Testis (tissue), 5 donors: Measurements from ENCODE around the genes HNRNPCL2, PRAMEF8 and KAZN.

GRCh38 chr1:12345853-12346221, 116.0 kb downstream of the VPS13D start:
- PRO-cap, 3 experiments, result no peak in any of the 3 experiments
- RAMPAGE, long total RNA, 2 experiments, result no peak in any of the 2 experiments
- RRBS, result no CpG with 5 or more reads among the region's 2 CpGs

- PRO-cap, 3 experiments, result no peak in any of the 3 experiments
- RAMPAGE, long total RNA, 2 experiments, result no peak in any of the 2 experiments
- RRBS, result no CpG with 5 or more reads among the region's 10 CpGs
Measured at GRCh38 chr1:12459805-12460568, 158.0 kb downstream of the DHRS3 start.

DNA sequence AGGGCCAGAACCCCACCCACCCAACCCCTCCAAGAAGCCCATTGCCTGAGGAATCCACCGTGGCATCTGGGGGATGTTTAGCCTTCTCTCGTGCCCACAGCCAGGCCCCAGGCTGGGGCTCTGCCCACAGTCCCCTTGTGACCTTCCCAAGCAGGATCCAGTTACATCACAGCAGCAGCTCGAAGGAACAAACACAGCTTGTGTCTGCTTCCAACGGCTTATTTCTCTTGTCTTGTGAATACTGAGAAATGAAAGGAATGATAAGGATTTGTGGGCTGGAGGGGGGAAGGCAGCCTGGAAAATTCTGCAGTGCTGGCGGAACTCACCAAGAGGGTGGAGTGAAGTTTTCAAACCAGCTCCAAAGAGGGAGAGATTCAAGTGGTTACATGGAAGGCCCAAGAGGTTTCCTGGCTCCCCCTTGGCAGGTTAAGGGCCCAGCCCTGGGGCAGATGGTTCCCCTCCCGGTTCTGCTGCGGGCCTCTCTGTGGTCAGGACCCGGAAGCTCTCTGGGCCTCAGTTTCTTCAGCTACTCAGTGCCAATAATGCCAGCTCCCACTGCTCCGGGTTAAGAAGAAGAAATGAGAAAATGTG, 61.5 kb downstream of the DHRS3 start:
- PRO-cap, 3 experiments, result peak in 2 of 3 experiments; most common plus-strand start position 169 of the sequence (in 1); most common minus-strand start position 122 of the sequence (in 1)
- RAMPAGE, long total RNA, 2 experiments, result no peak in any of the 2 experiments
- RRBS, result 69% methylated on average over 2 of the region's 9 CpGs

DNA sequence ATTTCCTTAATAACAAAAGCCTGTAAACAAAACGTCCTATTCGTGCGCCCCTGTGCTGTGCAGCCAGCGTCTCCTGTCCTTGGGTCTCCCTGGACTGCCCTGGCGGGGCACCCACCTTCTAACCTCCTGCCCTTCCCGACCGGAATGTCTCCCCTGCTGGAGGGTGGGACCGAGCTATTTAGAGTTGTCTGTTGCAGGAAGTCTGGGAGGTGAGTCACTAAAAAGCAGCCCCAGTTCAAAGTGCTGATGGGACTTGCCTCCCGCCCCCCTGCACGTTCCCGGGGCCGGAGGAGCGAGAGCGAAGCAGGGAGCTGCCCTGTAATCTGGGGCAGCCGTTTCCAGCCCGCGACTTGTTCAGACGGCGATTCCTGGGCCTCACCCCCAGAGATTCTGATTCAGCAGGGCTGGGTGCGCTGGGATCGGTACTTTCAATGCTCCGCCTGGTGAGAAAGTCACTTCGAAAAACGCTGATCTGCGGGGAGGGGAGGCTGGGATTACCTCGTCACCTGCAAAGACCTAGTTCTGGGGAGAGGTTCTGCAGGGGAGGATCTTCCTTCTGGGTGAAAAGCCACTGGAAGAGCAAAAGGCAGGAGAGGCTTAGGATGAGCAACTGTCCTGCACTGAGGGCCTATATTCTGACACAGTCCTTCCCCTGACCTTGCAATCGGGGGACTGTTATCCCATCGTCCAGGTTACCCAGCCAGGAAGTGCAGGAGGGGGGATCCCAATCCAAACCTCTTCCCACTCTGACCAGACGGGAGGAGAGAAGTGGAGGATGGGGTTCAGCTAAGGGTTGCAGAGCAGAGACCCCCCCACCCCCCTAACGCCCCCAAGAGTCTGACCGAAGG, 1.2 kb upstream of the DHRS3 start:
- PRO-cap, 3 experiments, result peak in 3 of 3 experiments; most common plus-strand start position 273 of the sequence (in 2); most common minus-strand start position 91 of the sequence (in 2)
- RAMPAGE, long total RNA, 2 experiments, result no peak in any of the 2 experiments
- RRBS, result no CpG with 5 or more reads among the region's 31 CpGs

DNA sequence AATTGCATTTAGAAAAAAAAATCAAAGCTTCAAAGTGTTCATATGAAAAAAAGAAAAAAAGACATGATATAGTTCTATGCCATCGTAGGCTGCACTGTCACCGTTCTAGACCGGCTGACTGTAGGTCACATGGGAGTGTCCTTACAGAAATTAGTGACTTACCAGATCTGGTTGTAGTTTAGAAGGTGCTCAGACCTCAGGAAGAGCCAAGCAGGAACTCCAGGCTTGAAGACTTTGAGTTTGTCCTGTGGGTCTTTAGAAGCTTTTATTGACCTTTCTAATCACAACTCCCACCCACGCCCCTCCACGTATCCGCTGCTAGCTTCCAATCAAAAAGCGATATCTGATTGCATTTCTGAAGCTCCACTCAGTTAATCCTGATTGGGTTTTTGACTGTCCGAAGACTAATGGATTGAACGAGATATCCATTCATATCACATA, at the start of gene HNRNPCL2:
HNRNPCL2 (minus strand) TSS at position 224 of the 441 bp plus-strand sequence.
- PRO-cap, 3 experiments, result no peak in any of the 3 experiments
- RAMPAGE, long total RNA, 2 experiments, result no peak in any of the 2 experiments
- RRBS, result no CpG with 5 or more reads among the region's 9 CpGs

DNA sequence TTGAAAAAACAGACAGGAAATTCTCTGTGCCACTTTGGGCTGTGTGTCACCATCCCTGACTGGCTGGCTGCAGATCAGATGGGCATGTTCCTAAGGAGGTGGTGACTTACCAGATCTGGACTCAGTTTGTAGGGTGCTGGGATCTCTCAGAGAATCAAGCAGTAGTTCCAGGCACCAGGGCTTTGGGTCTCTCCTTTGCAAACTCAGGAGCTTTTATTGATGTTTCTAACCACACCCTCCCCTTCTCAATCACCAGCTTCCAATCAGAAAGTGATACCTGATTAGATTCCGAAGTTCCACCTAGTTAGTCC, at the start of gene PRAMEF8:
PRAMEF8 (minus strand) TSS at position 151 of the 311 bp plus-strand sequence.
- PRO-cap, 3 experiments, result no peak in any of the 3 experiments
- RAMPAGE, long total RNA, 2 experiments, result no peak in any of the 2 experiments
- RRBS, result no CpG with 5 or more reads among the region's 1 CpG

- PRO-cap, 3 experiments, result peak in 2 of 3 experiments; most common plus-strand start chr1:13434107 (in 2)
- RAMPAGE, long total RNA, 2 experiments, result no peak in any of the 2 experiments
- RRBS, result no CpG with 5 or more reads among the region's 14 CpGs
Measured at GRCh38 chr1:13433883-13434191, 23.6 kb downstream of the PRAMEF20 start.

- PRO-cap, 3 experiments, result no peak in any of the 3 experiments
- RAMPAGE, long total RNA, 2 experiments, result no peak in any of the 2 experiments
- RRBS, result 2% methylated on average over 4 of the region's 62 CpGs
Measured at GRCh38 chr1:13512765-13513557, 842 bp downstream of the LRRC38 start.

DNA sequence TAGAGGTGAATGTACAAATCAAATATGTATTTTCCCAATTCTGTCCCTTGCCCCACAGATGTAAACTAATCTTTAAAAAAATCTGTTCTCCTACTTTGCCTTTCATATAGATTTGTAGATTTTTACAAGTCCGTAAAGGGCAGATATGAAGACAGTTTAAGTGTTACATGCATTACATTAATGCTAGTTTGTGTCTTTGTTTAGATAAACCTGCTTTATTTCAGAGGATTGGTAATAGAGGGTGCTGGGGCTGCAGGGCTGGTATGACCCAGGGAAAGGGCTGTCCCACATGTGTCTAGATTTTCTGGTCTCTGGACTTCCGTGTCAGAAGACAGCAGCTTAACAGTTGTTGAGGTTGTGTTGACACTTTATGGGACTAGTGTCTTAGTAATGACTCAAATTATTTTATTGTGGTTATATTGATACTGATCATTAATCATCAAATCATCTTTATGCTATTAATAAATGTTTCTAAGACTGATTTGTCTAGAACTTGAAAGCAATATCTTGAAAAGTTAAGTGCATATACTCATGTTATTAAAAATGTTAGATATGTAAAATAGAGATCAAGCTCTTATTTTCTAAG, 10.1 kb downstream of the PRDM2 start:
- PRO-cap, 3 experiments, result no peak in any of the 3 experiments
- RAMPAGE, long total RNA, 2 experiments, result no peak in any of the 2 experiments
- RRBS, result no CpG with 5 or more reads among the region's 2 CpGs

DNA sequence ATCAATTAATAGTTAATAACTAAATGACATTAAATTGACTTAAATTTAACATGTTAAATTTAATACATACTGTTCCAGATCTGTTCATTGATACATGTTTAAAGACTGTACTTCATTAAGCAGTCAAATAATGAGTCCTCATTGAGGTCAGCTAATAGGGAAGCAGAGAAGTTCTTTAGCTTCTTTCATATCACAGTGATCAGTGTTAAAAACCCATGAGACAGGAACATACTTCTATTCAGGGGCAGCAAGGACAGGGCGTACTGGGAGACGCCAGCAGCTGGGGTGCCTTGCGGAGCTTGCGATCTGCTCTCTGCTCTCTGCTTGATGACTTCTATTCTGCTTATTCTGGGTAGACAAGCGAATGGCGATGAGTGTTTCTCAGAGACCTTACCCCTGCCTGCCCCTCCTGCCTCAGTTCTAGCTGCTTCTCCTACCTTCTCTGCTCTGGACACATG, 26.7 kb downstream of the PRDM2 start:
- PRO-cap, 3 experiments, result peak in 3 of 3 experiments; most common plus-strand start position 266 of the sequence (in 3)
- RAMPAGE, long total RNA, 2 experiments, result no peak in any of the 2 experiments
- RRBS, result no CpG with 5 or more reads among the region's 6 CpGs

- PRO-cap, 3 experiments, result no peak in any of the 3 experiments
- RAMPAGE, long total RNA, 2 experiments, result no peak in any of the 2 experiments
- RRBS, result no CpG with 5 or more reads among the region's 3 CpGs
Measured at GRCh38 chr1:13731972-13732198, 31.9 kb downstream of the PRDM2 start.

- PRO-cap, 3 experiments, result peak in 3 of 3 experiments; most common plus-strand start chr1:13749423 (in 3); most common minus-strand start chr1:13749260 (in 2)
- RAMPAGE, long total RNA, 2 experiments, result start-site peak on the plus strand in 2 of 2 experiments, at chr1:13749372-13749443 at its widest, 1,231 to 1,546 reads per replicate
- RRBS, result 2% methylated on average over 41 of the region's 85 CpGs
Measured at GRCh38 chr1:13748620-13749513, 48.9 kb downstream of the PRDM2 start.

DNA sequence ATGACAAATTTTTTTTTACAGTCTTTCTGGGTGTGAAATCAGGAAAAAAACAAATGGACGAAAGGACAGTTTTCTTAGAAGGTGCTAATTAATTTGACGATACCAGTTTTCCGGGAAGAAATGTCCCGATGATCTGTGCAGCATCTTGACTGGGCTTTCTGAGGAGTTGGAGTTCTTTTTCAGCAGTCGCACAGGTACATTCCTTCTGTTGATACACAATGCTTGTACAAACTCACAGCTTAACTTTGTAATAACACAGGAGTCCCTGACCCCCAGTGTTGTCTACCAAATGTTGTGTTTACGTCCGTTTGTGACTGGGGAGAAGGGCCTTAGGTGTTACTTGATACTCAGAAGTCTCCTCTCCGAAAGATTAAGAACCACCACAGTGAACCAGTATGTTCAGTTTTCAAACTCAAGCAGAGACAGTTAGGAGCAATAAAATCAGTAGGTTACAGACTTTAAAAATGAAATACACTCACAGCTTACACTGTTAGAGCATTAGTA, 61.4 kb downstream of the PRDM2 start:
- PRO-cap, 3 experiments, result no peak in any of the 3 experiments
- RAMPAGE, long total RNA, 2 experiments, result no peak in any of the 2 experiments
- RRBS, result no CpG with 5 or more reads among the region's 8 CpGs

DNA sequence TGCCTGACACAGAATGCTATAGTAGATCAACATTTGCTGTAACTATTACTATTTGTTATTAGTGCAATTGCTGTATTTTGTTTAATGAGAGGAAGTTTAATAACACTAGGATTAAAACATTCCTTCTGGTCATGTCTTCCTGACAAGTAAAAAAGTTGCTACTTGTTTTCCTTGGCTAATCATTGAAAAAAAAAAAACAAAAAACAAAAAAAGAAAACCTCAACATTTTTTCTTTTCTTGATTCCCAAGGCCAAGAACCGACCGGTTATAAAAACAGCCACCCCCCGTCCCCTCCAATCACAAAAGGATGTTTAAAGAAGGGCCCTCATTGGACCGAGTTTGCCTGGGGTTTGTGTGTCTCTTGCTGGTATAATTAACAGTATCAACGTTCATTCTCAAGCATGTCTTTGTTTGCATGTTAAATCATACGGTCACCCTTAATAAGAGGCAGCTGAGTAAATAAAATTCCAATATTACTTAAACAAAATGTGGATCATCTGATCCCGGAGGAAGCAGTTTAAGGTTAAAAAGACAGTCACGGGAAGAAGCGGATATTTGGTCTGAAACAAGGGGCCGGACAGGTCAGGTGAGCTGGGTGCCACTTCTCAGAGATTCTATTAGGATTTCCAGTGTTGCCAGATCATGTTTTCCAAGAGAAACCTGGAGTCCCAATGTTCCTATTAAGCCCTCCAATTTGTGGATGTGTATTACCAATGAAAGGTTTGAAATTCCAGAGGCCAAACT, 201.0 kb downstream of the PRDM2 start:
- PRO-cap, 3 experiments, result no peak in any of the 3 experiments
- RAMPAGE, long total RNA, 2 experiments, result no peak in any of the 2 experiments
- RRBS, result no CpG with 5 or more reads among the region's 10 CpGs

- PRO-cap, 3 experiments, result no peak in any of the 3 experiments
- RAMPAGE, long total RNA, 2 experiments, result no peak in any of the 2 experiments
- RRBS, result no CpG with 5 or more reads among the region's 2 CpGs
Measured at GRCh38 chr1:13927311-13927906, 227.4 kb downstream of the PRDM2 start.

DNA sequence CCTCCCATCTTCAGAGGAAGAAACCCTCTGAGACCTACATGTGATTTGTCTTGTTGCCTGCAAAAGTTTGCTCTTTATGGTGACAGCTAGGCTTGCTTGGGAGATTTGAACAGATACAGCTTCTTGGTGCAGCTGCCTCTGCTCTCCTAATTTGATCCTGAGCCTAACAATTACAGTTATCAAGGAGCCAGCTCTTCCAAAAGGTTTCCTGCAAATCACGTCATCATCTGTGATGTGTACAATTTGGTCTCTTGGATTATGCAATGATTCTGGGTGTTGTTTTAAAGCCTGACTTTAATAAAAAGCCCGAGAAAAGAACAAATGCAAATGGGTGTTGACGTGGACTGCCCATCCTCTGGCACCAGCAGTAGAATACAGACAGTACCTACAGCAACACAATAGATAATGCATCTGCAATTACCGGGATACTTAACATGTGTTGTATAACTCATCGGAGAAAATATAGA, 76.2 kb upstream of the KAZN start:
- PRO-cap, 3 experiments, result no peak in any of the 3 experiments
- RAMPAGE, long total RNA, 2 experiments, result no peak in any of the 2 experiments
- RRBS, result no CpG with 5 or more reads among the region's 5 CpGs

DNA sequence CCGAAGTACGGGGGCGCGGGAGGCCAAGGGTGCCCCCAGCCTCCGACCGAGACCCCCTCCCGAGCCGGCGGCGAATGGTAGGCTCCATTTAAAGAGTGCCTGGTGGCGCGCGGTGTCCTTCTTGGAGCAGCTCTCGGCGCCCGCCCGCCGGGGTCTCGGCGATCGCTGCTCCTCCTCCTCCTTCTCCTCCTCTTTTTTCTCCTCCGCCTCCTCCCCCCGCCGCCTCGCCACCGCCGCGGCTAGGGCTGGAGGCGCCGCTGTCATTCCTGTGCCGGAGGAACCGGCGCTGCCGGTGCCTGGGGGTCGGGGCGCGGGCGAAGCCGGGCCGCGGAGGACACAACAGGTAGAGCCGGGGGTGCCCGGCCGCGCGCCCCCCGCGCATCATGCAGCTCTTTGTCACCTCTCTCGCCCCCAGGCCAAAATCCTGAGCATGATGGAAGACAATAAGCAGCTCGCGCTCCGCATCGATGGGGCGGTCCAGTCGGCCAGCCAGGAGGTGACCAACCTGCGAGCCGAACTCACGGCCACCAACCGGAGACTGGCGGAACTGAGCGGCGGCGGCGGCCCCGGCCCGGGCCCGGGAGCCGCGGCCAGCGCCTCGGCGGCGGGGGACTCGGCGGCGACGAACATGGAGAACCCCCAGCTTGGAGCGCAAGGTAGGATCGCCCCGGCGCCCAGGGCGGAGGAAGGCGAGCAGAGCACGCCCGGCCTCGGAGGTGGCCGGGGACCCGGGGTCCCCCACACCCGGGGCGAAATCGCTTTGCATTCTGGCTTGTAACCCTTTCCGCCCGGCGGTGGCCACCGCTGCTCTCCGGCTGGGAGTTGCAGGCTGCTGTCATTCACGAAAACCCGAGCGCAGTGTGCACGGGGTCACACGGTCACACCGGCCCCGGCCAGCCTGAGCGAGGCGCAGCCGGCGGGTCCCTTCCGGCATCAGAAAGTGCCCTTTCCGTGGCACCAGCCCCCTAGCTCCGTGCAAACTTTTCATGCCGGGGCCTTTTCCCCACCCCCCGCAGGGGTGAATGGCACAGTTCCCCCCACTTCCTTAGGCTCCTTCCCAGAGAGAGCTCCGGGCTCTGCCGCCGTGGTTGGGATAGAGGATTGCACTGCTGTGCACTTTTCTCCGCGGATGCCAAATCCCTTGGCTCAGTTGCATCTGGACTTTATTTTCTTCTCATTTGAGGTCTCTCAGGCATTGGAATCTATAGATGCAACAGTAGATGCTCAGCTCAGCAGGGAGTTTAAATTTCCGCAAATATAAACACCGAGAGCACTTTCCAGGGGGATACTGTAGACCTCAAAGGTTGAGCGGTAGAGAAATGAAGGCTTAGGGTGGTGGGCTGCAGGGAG, at the start of gene KAZN:
KAZN (plus strand) TSS at position 118 of the 1,350 bp plus-strand sequence.
- PRO-cap, 3 experiments, result no peak in any of the 3 experiments
- RAMPAGE, long total RNA, 2 experiments, result no peak in any of the 2 experiments
- RRBS, result 2% methylated on average over 53 of the region's 120 CpGs

GRCh38 chr1:14826042-14826786, 227.7 kb downstream of the KAZN start:
- PRO-cap, 3 experiments, result no peak in any of the 3 experiments
- RAMPAGE, long total RNA, 2 experiments, result no peak in any of the 2 experiments
- RRBS, result no CpG with 5 or more reads among the region's 18 CpGs

DNA sequence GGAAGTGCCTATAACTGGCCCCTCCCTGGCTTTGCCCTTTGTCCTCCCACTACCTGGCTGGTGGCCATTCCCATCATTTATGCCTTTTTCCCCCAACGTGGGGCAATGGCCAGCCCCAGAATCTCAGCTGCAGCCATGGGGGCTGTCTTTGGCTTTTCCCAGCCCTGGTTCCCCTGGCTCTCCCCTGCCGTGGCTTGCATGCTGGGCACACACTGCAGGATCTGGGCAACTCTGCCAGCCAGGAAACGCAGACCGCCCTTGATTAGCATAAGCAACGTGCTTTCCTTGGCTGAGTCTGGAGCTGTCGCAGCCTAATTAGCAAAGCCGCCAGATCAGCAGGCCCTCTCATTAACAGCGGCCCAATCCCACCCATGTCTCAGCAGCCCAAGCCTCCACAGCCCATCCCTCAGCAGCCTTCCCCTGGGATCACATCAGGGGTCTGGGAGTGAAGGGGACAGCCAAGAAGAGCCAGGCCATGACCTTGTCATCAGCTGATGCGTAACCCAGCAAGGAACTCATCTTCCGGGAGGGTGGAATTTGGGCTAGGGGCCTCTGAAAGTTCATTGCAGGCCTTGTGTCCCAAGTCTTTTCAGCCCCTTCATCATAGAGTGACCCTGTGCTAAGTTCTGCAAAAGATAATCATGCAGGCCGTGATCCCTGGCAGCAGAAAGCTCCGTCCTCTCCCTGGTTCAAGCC, 258.3 kb upstream of the TMEM51 start:
- PRO-cap, 3 experiments, result no peak in any of the 3 experiments
- RAMPAGE, long total RNA, 2 experiments, result no peak in any of the 2 experiments
- RRBS, result no CpG with 5 or more reads among the region's 12 CpGs

GRCh38 chr1:14930187-14931118, 223.1 kb upstream of the TMEM51 start:
- PRO-cap, 3 experiments, result peak in 1 of 3 experiments; most common plus-strand start chr1:14930737 (in 1); most common minus-strand start chr1:14930722 (in 1)
- RAMPAGE, long total RNA, 2 experiments, result no peak in any of the 2 experiments
- RRBS, result 75% methylated on average over 3 of the region's 21 CpGs